BE2C (cell line): ENCODE data around the genes ZDHHC21 and PSIP1.

GRCh38 chr9:13219446-13219977 lies 60.0 kb downstream of the MPDZ start:
- RRBS: no CpG with 5 or more reads among the region's 4 CpGs

GRCh38 chr9:13446010-13446780 lies 166.7 kb upstream of the MPDZ start:
- RRBS: no CpG with 5 or more reads among the region's 8 CpGs

DNA sequence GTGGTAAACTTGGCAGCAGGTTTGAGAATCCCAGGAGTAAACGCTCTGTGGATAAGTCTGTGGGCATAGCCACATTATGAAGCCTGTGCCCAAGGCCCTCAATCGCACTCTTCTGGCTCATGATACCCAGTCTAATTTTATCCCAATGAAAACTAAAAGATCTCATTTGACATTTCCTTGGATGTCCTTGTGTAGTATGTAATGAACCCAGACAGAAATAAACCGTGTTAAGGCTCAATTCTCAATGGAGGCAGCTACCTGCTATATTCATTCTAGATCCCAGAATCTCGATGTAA lies 372.8 kb upstream of the MPDZ start:
- RRBS: no CpG with 5 or more reads among the region's 4 CpGs

DNA sequence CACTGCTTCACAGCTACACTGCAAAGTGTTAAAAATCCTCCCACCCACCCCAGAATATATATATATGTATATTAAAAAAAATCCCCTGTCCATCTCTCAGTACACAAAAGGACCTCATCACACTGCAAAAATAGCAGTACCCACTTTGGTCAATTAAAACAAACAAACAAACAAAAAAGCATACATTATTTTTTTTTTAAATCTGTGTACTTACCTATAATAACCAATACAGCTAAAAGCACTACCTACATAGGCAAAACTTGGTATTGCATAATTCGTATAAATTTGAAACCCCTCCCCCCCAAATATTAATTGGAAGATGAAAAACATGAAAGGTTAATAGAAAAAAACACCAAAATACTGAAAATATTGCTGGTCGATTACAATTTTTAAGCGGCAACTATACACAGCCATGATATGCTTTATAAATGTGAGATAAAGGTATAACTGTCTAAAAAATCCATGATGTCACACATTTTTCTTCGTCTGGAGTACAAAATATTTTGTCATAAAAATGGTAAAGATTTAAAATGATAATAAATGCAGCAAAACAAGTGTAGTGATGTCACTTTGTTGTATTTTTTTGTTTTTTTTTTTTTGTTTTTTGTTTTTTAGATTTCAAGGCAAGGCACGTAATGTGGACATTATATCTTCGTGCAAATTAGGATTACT lies 227.6 kb downstream of the NFIB start:
- RRBS: no CpG with 5 or more reads among the region's 6 CpGs

- RRBS: no CpG with 5 or more reads among the region's 3 CpGs
These were observed 226.9 kb downstream of the NFIB start for GRCh38 chr9:14086867-14087599.

GRCh38 chr9:14180685-14181369 lies 133.1 kb downstream of the NFIB start:
- RRBS: no CpG with 5 or more reads among the region's 5 CpGs

DNA sequence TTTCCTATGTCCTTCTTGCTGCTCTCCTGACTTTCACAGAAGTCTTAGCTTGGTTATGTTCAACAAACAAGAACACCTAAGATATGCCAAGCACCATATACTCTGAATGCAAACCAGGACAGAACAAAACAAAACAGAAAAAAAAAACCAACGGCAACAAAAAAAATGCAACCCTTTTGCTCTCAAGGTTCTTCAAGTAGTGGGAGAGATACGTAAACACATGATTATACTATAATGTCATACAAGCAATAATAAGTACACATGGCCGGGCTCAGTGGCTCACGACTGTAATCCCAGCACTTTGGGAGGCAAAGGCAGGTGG lies 68.7 kb downstream of the NFIB start:
- RRBS: no CpG with 5 or more reads among the region's 4 CpGs

DNA sequence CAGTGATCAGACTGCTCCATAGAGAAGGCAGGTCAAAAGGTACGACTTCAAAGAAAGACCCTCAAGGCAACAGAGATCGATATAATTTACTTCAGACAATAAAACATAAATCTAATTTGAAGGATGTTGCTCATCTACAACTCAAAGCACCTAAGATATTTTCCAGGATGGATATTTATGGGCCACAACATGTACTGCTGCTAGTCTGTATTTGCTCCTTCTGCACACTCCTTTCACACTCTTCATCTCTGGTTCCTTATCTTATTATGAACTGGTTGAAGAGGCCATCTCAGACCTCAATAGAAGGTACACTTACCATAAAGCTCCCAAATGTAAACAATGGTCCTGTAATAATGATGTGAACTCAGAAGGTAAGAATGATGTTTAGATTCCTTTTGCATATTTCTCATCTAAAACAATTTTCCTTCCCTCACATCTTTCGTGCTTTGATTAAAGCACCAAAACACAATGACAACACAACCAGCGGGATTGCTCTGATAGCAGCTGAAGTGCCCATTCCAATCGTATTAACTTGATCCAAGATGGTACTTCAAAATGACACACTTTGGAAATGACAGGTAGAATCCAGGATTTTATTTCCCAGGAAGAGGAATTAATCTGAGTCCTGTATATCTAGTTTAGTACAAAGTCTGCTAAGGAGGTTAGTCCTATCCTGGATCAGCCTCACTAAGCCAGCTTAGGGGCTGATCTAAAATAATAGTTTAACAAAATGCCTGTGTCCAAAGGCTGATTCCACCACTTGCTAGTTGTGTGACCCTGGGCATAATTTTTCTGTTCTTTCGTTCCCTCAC lies 34.3 kb downstream of the NFIB start:
- RRBS: no CpG with 5 or more reads among the region's 6 CpGs

DNA sequence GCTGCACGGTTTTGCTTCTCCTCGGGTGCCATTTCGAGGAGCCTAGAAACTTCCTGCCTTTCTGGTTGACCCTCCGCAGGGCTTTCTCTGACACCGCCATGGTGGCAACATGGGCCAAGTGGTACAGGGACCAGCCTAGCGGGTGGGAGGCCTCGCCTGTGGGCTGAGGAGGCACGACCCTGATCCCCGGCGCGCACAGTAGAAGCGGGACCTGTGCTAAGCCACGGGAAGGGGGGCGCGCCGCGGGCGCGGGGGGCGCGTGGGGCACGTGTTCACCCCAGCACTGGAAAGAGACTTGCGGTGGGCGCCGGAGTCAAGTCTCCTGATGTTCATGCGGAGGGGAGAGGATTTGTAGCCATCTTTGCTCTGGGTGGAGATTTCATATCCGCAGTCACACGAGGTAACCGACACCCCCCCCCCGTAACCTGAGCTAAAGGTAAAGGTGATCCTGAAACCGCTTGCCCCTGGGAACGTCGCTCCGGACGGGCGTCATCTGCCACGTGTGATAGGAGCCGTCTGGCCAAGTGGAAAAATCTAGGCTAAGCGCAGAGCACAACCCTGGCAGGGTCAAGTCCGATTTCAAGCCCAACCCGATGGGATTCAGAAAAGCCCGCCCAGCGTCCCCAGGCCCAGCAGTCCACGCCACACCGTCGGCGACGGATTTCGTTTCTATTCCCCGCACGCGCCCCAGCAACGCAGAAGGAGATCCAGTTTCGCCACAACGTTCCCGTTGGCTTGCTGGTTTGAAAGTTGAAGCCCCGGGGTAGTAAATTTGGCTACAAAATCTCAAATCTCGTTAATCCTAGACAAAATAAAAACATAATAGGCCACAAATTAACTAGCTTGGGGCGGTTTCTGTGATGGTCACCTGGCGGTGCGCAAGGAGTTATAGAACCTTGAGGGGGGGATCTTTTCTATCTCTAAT lies 32.2 kb upstream of the NFIB start:
- RRBS: no CpG with 5 or more reads among the region's 61 CpGs

GRCh38 chr9:14395508-14396204 lies 81.7 kb upstream of the NFIB start:
- RRBS: no CpG with 5 or more reads among the region's 12 CpGs

- RRBS: no CpG with 5 or more reads among the region's 12 CpGs
These were observed 45.4 kb downstream of the ZDHHC21 start for GRCh38 chr9:14647563-14648458.

- RRBS: 2% methylated on average over 15 of the region's 67 CpGs
These were observed at the start of gene ZDHHC21 for GRCh38 chr9:14693195-14694287. ZDHHC21 (minus strand) TSS chr9:14693432.

DNA sequence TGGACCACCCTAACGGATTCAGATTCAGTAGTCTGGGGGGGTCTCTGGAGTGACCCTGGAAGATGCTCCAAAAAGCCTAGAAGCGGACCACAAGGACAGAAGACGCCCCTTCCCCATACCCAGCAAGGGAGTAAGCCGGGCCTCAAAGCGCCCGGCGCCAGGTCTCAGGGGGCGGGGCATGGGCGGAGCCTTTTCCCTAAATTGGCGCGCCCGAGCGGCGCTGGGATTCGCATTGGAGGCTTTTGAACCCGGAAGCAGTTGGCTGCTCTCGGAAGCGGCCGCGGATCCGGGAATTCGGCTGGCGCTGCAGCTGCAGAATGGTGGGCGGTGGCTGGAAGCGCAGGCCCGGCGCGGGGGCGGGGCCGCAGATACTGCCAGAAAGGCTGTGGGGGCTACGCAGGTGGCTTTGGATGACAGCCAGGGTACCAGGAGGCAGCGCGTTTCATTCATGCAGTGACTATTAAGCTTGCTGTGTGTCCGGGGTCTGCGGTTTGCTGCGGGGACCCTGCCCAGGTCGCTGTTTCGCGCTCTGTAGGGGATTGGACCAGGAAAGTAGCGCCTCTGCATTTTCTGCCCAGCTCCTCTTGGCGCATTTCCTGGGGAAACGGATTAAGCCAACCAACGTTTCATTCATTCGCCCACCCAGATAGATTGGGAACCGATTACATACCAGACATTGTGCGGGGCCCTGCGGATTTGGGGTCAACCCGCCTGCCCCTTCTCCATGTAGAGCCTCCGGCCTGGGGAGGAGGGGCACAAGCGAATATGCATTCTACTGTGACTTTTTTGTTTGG lies 83.0 kb upstream of the FREM1 start:
- RRBS: 6% methylated on average over 7 of the region's 50 CpGs

DNA sequence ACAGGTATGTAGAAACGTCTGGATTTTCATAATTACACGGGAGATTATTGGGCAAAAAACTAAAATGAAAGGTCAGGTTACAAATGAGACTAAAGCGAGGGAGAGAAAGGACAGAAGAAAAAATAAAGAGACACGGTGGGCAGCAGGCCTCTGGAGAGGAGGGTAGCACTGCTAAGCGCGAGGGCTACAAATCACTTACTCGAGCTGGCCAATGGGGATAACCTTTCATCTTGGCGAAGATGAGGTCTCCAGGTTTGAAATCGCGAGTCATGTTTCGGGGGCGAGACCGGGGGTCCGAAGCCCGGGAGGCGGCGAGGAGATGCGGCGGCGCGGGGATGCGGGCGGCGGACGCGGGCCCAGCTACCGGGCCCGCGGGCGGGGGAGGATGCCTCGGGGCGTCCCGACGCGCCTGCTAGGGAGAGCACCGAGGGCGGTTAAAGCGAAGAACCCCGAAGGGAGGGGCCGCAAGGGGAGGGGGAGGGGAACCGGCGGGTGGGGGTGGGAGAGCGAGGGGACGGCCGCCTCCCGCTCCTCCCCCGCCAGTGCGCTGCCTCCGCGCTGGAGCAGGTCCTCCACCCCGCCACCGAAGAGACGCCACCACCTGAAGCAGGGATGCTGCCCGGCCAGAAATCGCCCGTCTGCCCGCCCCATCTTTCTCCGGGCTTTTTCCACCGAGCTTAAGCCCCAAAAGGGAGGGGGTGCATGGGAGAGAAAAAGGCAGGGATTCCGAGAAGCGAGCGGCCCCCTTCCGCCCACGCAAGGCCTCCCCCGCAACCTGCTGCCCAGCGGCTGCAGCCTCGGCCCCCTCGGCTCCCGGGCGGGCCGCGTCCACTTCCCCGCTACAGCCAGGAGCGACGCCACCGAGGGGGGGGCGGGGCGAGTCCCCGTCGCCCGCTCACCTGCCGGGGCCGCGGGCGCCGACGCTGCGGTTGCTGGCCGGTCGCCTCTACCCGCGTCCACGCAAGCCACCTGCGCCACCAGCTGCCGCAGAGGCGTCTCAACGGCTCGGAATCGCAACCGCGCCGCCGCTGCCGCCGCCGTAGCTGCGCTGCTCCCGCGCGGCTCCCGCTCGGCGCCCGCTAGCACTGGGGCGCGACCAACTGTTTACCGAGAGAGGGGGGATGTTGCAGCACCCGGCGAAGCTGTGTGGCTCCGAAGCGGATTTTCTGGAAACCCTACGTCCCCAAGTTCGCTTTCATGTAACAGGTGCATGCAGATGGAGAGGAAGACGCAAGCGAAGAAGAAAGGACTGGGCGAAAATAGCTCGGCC lies at the start of gene PSIP1:
PSIP1 (minus strand) TSS at position 1,053 of the 1,270 bp plus-strand sequence.
- RRBS: under 1% methylated on average over 22 of the region's 127 CpGs

- RRBS: no CpG with 5 or more reads among the region's 5 CpGs
These were observed 586 bp upstream of the PSIP1 start for GRCh38 chr9:15511444-15511667.

DNA sequence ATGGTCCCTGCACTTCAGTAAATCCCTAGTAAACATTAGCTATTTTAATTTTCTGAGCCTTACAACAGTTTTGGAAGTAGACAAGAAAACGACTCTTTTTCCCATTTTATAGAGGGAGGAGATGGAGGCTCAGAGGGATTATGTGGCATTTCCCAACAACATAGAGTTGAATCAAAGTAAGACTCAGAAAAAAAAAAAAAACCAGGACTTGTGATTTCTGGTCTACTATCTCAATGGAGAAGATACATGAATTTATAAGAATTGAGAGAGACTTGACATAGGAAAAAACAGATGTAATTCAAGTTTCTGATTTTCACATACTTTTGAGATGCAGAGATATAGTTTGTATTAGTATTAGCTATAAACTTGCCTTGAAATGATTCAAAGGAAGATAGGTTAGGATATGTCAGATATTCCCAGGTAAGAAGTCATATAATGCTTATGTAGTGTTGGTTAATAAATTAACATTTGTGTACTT lies 365.4 kb downstream of the CCDC171 start:
- RRBS: no CpG with 5 or more reads among the region's 1 CpG

GRCh38 chr9:16309469-16310376 lies 560.7 kb downstream of the BNC2 start:
- RRBS: no CpG with 5 or more reads among the region's 28 CpGs

GRCh38 chr9:16726569-16727546 lies 143.6 kb downstream of the BNC2 start:
- RRBS: 1% methylated on average over 26 of the region's 63 CpGs

- RRBS: no CpG with 5 or more reads among the region's 30 CpGs
These were observed 41.8 kb downstream of the BNC2 start for GRCh38 chr9:16828446-16829319.

DNA sequence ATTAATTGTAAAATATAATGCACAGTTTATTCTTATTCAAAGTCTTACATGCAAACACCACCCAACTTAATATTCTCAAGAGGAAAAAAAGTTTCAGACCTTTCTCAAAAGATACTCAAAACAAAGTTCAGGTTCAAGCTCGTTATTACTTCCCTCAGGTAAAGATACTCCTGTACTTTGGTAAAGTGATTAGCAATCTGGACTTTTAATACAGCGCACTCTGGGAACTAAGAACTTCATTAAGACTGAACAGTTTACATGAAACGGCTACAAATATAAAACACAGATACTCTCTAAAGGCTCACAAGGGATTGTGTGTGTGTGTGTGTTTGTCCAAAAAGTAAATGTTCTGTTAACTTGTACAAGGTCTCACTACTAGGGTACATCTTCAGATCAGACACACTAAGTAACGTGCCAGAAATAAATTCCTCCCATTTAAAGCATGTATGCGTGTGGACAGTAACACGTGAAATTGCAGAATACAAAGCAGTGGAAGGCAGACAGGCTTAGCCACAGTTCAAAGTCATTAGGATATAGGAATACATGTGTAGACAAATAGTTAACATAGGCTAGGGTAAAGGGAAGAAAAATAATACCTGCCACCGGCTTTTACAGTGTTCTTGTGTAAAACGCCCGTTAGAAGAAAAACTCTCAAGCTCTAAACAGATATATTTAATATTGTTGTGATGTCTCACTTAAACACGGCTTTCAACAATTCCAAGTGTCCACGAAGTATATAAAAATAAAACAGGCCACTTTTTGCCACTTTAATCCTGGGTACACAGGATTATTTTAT lies 1.8 kb downstream of the BNC2 start:
- RRBS: no CpG with 5 or more reads among the region's 11 CpGs